ENCODE data around the gene FAM98B.

DNA sequence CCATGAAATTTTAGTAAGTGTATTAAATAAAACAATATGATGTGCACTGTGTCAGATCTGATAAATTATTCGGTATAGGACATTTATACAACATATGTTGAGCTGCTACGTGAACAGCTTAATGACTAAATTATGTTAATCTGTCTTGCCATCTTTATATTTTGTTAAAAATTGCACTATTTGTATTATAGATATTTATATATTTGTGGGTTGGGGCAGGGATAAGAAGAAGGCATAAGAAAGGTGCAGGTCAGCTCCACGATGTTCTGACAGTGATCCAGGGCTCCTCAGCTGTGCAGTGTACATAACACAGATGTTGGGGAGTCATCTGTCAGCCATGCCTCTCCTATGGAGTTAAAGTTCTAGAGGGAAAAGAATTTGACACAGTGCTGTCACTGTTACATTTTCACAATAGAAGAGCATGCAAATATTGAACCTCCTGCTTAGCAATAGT is 20.1 kb downstream of the CDIN1 start:
- PRO-cap, result no peak

DNA sequence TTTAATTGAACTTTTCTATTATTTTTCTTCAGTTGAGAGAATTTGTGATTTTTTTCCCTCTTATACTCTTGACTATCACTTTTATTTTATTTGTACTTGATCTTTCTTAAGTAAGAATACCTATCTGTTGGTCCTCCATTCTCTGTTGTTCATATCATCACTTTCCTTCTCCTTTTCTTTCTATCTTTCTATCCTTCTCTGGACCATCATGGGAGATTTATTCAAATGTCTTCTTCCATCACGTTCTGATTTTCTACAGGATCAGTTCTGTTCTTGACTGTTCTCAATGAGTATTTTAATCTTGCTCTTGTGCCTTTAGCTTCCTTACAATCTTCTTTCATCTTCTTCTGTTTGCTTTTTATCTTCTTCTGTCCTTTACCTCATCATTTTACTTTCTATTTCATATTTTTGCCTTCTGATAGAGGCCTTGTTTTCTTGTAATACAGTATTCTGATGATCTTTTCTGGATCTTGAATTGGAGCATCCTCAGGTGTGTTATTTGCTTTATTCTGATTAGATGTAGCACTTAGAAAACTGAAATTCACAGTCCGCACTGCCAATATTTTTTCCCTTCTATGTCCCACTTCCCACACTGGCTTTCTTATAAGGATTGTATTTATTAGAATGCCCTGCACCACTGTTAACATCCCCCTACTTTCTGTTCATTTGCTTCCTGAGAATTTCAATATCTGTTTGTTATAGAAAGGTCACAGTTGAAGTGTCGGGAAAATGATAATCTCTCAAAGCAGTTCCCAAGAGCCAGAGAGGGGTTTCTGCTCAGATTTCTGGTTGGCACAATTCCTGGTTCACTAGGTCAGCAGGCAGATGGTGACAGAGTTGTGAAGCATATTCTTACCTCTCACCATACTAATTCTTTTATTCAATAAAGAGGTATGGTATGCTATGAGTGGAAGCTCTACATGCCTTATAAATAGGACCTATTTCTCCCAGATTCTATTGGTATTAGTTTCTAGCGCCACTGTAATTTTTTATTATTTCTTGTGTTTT is 115.0 kb downstream of the MEIS2 start:
- PRO-cap, result no peak

DNA sequence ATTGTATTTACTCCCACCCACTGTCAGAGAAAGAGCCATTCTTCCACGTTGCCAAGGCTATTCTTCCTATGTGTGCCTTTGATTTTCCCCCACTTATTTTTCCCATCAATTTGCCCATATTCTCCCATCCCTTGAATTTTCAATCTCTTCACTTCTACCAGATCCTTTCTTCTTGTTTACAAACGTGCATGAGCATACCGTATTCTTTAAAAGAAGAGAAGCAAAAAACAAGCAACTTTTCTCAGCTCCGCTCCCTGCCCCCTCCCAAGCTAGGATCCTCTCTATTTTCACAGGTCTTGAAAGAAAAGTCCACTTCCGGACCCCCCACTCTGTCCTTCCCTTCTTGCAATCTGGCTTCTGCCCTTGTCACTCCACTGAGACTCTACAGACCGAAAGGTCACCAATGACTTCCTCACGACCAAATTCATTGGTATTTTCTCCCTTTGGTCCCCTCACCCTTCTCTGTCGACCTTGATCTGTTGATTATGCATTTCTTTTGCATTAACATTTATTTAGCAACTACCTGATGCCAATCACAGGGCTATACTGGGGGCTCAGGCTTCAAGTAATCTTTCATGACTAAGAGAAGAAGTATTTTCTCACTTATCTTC is 99.7 kb downstream of the MEIS2 start:
- PRO-cap, result no peak

- PRO-cap, result bidirectional peak, plus-strand start at chr15:37111000, minus-strand start at chr15:37110922
These were observed 10.4 kb upstream of the MEIS2 start for GRCh38 chr15:37110704-37111182.

DNA sequence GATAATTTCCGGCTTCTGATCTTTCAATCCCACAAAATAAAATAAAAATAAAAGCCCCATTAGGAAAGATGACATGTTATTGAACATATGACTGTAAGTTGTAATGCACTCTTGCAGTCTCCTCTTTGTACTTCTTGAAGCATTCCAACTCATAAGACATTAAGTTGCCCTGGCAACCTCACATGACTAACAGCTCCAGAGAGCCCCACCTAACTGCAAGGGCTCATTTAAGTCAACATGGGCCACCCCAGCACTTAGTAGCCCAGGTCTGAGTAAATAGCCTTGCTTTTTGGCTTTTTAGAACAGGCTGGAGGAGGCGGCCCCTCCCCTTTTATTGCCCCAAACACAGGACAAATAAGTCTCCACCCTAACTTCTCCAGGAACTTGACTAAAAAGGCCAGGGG is 135.1 kb downstream of the TMCO5A start:
- PRO-cap, result no peak

- PRO-cap, result no peak
These were observed 122.4 kb upstream of the SPRED1 start for GRCh38 chr15:38130219-38130615.

DNA sequence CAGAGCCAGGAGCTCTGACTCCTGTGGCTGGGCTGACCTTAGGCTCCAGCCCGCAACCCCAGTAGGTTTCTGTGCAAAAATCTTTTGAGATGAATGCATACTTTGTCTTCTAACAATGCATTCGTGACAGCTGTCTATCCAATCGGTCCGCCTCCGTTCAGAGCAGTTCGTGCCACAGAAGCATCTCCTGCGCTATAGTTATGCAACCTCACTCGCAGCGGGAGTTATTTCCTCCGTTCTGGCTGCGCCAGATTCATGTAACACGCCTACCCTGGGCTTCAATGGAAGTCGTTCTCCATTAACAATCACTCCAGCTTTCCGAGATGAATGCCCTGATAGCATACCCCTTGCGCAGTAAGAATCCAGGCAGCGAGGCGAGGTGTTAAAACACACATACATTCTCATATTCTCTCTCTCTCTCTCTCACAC is 1.5 kb upstream of the SPRED1 start:
- PRO-cap, result no peak

- PRO-cap, result bidirectional peak, plus-strand start at chr15:38454181, minus-strand start at chr15:38454071; bidirectional peak, plus-strand start at chr15:38454563, minus-strand start at chr15:38454531
These were observed at the start of gene FAM98B for GRCh38 chr15:38453593-38454725. FAM98B (plus strand) TSS chr15:38454127.

- PRO-cap, result no peak
These were observed 875 bp downstream of the FAM98B start for GRCh38 chr15:38454726-38455277.

DNA sequence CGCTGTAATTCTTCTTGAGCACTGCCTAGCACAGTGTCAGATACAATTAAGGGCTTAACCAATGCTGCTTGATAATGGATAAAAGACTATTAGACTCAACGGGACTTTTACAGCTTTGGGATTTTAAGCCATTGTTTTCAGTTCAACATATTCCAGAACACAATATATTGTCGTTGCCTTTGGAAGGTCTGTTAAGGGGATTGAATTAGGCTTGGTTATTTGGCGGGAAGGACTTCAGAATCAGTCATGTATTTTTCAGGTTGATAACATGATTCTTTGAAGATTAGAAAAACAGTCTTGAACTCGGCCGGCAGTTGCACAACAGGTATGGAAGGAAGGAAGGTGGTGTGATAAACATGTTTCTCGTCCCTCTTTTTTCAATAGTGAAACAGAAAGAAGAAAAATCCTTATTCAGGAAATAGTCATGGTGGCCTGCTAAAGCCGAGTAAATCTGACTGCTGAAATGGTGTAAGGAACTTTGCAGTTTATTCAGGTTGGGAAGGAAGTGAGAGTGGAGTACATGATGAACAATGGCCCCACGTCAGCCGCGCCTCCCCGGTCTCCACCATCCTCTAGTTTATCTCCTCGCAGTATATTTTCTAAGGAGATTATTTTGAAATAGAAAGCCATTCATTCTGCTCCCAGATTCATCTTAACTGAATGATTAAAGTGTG is 6.8 kb downstream of the RASGRP1 start:
- PRO-cap, result no peak

DNA sequence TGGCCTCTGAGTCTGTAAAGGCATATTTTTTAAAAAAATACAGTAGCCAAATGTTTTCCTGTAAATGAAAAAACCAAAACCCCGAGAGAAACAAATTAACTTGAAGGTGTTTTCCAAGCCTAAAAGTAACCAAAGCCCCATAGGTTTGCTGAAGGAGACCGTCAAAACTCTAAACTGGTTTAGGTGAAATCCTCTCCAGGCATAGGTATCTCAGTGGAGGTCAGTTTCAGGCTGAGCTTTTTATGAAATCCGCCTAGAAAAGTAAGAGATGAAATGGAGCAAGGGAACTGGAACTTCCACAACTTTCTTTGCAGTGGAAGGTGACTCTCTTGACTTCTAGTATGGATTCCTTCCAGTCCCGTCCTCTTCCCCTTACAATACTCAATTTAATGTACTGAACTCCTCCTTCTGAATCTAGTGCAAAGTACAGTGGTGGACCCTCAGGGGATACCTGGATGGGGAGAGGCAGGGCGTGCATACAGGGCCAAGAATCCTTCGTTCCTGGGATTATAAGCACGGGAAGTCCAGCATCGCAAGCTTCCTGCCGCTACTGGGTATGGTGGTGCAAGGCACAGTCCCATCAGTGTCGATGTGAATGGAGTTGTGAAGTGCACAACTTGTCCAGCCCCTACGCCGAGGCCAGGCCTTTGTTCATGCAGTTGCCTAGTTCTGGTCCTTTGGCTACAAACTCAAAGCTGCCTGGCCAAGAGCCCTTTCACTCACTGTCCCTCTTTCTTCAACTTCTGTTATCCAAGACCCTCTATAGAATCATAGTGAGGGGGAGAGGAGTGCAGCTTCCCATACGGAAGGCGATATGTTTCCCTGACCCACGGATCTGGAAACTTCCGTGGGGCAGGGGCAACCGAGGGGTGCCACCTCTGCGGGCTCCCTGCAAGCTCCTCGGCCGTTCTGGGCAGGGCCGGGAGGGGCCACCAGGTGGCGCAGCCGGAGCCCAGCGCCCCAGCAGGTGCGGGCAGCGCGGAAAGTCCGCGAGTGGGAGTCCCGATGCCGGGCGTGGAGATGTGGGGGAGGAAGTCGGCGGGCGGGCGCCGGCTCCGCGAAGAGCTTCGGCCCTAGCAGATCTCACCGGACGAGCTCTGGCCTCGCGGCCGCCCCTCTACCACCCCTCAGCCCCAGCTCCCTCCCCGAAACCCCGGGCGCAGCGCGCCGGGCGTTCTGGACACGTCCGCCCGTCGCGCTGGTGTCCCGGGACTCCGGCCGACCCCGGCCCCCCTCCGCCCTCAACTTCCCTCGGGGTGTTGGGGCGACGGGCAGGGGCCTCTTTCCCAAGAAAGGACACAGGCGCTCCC is 900 bp downstream of the RASGRP1 start:
- PRO-cap, result unidirectional peak, plus-strand start at position 983 of the sequence

DNA sequence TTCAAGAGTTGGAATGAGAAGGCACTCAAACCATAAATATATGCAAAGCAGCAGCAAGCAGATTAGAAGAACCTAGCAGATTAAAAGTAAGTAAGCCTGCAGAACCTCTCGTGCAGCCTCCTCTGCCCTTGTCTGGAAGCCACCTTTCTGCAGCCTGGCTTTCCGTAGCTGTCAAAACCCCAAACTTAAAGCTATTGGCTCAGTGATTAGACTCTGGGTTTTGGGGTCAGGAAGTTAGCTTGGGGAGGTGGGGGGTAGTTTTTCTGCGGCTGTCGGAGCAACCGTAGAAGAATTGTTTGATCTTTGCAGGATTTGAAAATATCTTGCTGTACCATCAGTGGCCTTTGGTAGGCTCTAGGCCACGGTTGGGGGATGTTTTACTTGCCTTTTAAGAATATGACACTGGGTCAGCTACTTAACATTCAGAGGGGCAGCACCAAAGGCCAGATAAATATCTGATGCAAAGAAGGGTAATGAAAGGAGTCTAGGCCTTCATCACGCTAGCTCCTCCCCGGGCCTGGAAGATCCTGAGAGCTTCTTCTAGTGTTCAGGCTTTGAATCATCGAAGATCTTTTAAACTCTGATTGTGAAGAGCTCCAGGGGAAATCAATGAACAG is 88.4 kb upstream of the RASGRP1 start:
- PRO-cap, result unidirectional peak, minus-strand start at position 134 of the sequence

DNA sequence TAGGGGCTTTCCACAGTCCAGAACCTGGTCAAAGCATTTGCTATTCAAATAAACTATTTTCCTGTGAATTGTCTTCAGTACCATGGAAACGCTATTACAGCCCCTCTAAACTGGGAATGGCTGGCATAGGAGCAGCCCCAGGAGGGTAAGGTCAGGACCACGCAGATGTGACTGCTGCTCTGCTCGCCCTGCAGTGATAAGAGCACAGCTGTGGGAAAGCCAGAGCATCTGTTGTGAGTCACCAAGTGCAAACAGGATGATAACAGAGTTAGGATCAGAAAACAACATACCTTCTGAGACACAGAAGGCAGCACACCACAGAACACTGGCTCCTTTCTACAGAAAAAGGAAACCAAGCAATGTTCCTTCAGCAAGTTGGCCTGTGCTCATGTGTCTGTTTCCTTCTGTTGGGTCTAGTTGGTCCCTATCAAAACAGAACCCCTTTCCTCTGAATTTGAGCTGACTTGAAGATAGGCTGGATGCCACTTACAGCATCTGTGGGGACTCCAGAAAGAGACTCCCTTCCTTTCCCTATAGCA is 440.9 kb upstream of the THBS1 start:
- PRO-cap, result no peak

- PRO-cap, result no peak
These were observed 408.2 kb upstream of the THBS1 start for GRCh38 chr15:39172634-39173192.

DNA sequence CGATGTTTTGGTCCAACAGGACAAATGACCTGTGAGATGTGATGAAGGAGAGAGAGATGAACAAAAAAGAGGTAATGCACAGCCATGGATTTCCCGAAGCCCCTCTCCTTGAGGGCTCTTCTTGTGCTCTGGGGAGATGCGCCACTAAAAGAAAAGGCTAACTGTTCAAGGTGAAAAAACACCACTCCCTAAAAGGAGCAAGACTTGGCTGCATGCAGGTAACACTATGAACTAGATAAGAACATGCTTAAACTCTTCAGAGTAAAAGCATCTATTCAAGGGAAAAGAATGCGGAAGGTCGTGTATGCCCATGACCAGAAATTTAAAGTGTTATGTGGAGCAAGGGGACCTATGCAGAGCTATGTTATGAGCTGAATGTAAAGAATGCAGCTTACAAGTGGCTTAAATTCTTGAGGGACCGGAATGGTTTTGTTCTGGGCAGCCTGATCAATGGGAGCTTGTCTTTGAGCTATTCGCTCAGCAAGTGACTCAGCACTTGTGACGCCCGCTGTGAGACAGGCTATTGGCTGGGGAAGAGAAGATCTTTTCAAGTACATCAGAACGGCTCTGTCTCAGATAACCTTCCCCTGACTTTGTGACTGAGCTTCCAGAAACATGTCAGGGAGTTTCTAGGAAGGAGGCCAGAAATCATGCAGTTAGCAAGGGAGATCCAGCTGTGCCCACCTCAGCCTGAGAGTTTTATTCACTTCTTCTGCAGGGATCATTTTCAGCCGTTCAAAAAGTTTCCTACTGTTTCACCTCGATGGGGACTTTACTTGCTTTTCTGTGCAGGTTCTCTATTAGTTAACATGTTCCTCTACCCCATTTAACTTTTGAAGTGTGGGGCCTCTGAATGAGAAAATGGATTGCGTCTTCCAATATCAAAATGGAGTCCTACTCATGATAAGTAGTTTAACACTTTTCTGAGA is 367.4 kb upstream of the THBS1 start:
- PRO-cap, result no peak

DNA sequence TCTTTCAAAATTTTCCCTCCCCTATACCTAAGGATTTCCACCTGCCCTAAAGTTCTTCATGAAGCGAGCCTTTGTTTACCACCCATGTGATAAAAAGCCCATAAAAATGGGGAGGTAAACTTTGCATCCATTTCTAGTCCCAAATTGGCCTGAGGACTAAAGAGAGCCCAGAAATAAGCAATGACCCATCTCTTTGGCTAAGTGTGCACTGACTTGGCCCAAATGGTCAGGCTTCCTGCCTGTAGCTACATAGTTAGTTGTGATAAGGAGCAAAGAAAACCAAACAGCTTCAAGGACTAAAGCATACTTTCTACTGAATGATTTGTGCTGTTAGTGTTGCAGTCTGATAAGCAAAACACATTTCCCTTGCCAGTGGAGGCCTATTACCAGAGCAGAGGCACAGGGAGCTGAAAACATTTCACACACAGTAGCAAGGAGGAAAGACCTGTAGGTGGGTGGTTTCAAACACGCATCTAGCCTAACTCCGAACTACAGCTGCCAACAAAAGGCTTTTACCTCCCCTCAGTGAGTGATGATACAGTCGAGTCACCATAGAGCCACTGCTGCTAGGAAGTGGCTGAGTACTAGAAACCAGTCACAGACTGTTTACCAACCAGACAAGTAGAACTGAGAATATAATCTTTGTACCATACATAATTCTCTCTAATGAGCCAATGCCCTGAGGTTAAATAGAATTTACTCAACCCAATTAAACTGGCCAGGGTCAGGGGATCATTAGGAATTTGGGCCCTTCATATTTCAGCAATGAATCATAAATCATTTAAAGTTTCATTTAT is 222.4 kb upstream of the THBS1 start:
- PRO-cap, result no peak

- PRO-cap, result no peak
These were observed 217.2 kb upstream of the THBS1 start for GRCh38 chr15:39363575-39364183.

DNA sequence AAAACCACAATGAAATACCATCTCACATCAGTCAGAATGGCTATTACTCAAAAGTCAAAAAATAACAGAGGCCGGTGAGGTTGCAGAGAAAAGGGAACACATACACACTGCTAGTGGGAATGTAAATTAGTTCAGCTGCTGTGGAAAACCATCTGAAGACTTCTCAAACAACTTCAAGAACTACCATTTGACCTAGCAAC is 199.3 kb upstream of the THBS1 start:
- PRO-cap, result no peak

DNA sequence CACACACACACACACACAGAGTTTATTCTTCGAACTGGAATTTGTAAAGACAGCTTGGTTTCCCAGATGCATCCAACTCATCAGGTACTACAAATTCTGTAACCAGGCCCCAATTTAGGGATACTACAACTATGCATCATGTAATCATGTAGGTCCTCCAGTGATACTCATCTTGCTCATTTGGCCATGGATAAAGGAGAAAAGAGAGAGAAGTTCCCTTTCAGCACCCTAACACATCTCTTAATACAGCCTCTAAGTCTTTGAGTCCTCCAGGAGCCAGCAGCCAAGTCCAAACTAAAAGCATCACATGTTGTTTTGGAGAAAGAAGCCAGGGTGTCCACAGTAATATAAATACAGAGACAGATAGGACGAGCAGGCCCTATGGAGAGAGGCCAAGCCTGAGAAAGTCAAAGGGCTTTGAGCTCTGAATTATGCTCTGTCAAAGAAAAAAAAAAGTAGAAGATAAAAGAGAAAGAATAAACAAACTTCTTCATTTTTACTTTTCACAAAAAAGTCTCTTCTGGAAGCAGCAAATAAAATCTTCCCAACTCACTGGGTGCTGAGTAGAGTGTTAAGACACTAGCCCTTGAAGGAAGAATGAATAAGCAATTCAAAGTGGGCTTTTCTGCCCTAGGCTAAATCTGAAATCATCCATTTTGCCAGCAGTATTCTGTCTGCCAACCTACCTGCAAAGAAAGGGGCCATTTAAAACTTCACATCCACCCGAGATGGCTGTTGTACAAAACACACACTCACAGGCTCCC is 92.4 kb upstream of the THBS1 start:
- PRO-cap, result unidirectional peak, minus-strand start at position 296 of the sequence

DNA sequence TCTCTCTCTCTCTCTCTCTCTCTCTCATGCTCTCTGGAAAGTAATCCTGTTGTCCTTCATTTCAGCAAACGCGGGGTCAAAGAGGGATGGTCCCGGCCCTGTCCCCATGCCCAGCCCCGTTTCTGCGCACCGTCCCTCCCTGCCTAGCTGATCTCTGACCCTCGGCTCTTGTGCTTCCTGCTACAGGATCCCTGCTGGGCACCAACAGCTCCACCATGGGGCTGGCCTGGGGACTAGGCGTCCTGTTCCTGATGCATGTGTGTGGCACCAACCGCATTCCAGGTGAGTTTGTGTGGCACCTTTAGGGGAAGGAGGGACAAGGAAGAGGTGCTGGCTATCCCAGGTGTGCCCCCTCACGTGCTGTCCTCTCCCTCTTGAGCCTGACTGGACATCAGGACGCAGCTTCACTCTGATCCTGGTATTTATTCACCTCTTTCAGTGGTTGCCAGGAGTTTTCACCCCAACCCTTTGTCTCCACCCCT is 805 bp downstream of the THBS1 start:
- PRO-cap, result bidirectional peak, plus-strand start at position 363 of the sequence, minus-strand start at position 156 of the sequence